HT-29 (cell line): ENCODE measurements around a stretch of chr4.

GRCh38 chr4:169975671-169976348 is 50.4 kb downstream of the MFAP3L start:
- RAMPAGE, long total RNA, result no peak

GRCh38 chr4:170091966-170092400 is 2.2 kb upstream of the AADAT start:
- RAMPAGE, long total RNA, result no peak

- RAMPAGE, long total RNA, result no peak
Measured at GRCh38 chr4:173006305-173006594, 162.4 kb upstream of the GALNT7 start.

DNA sequence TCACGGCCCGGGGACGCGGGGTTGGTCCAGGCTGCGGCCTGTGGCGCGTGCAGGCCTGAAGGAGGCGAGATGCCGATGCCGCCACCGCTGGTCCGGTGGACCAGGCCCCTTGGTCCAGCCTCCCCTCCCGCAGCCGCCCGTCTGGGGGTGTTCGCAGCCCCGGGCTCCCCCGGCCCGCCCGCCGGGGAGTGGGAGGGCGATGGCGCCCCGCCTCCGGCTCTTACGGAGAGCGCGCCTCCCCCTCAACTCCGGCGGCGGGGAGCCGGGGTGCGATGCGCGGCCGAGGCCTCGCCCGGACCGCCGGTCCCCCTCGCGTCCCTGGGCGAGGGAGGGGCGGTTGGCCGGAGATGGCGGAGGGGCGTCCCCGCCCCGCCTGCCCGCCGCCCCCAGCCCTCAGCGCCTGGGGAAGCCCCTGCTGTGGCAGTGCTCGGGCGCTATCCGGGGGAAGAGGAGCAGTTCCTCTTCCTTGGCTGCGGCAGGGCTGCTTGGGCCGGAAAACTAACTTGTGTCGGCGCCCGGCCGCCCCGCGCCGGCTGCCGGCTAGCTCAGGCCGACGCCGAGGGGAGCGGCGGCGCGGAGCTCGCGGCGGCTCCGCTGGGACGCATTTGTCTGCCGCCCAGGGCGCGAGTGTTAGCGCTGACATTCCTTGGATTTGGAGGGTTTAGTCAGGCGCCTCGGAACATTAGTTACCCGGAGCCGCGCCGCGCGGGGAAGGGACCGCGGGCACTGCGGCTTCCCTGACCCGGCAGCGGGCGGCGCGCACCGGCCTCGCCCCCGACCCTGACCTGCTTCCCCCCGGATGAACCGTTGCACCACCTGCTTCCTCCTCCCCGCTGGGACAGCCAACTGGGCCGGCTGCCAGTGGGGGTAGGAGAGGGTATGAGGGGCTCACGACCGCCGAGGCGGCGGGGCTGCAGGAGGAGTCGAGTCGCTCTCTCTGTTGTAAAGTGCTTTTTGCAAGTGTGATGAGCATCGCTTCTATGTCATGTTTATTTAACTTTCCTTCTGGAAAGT is 1.0 kb downstream of the GALNT7 start:
- RAMPAGE, long total RNA, result no peak

GRCh38 chr4:173190577-173191154 is 22.1 kb downstream of the GALNT7 start:
- RAMPAGE, long total RNA, result no peak

GRCh38 chr4:173500789-173501560 is 29.1 kb downstream of the HAND2 start:
- RAMPAGE, long total RNA, result no peak

GRCh38 chr4:173533668-173534968 is 4.1 kb upstream of the HAND2 start:
- RAMPAGE, long total RNA, result no peak

GRCh38 chr4:174282958-174283506 is 435 bp downstream of the FBXO8 start:
- RAMPAGE, long total RNA, result no peak

GRCh38 chr4:174496801-174497000 is 25.6 kb downstream of the HPGD start:
- RAMPAGE, long total RNA, result no peak

GRCh38 chr4:174534377-174535326 is 12.4 kb upstream of the HPGD start:
- RAMPAGE, long total RNA, result no peak

- RAMPAGE, long total RNA, result no peak
Measured at GRCh38 chr4:175999929-176000416, 65.7 kb upstream of the WDR17 start.

DNA sequence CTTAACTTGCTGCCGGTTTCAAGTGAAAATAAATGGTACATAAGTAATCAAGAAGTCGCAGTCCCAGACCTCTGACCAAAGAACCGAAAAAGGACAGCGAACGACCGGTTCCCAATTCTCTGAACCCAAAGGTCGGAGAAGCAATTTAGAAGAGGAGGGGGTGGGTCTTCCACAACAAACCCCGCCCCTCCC is 267 bp upstream of the SPCS3 start:
- RAMPAGE, long total RNA, result no peak

DNA sequence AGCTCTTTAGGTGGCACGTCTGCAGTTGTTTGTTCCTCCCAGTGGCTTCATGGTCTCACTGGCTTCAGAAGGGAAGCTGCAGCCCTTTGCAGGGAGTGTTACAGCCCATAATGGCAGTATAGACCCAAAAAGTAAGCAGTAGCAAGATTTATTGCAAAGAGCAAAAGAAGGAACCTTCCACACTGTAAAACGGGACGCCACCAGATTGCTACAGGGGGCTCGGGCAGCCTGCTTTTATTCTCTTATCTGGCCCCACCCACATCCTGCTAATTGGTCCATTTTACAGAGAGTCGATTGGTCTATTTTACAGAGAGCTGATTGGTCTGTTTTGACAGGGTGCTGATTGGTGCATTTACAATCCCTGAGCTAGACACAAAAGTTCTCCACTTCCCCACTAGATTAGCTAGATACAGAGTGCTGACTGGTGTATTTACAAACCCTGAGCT is 164.1 kb upstream of the AGA start:
- RAMPAGE, long total RNA, result no peak

DNA sequence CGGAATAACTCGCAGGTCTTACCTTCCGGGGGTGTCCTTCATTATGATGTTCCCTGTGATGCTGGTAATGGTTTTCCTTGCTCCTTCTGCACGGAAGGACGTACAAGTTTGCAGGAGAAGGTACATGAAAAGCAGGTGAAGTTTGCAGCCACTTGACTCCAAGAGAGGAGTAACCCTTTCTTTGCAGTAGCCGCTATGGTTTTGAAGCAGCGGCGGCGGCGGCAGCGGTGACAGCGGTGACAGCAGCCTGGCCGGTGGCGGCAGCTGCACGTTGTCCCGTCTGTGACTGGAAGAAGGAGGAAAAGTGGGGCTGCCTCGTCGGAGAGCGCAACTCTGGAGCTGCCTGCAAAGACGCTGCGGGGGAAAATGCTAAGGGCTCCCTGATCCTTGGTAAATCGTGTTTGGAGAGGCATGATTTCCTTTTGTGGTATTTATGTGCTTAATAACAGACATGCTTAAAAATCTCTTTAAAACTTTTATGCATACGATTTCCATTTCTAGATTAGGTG is 2183.6 kb upstream of the TENM3 start:
- RAMPAGE, long total RNA, result no peak

- RAMPAGE, long total RNA, result no peak
Measured at GRCh38 chr4:182593677-182594171, 323.5 kb downstream of the DCTD start.

DNA sequence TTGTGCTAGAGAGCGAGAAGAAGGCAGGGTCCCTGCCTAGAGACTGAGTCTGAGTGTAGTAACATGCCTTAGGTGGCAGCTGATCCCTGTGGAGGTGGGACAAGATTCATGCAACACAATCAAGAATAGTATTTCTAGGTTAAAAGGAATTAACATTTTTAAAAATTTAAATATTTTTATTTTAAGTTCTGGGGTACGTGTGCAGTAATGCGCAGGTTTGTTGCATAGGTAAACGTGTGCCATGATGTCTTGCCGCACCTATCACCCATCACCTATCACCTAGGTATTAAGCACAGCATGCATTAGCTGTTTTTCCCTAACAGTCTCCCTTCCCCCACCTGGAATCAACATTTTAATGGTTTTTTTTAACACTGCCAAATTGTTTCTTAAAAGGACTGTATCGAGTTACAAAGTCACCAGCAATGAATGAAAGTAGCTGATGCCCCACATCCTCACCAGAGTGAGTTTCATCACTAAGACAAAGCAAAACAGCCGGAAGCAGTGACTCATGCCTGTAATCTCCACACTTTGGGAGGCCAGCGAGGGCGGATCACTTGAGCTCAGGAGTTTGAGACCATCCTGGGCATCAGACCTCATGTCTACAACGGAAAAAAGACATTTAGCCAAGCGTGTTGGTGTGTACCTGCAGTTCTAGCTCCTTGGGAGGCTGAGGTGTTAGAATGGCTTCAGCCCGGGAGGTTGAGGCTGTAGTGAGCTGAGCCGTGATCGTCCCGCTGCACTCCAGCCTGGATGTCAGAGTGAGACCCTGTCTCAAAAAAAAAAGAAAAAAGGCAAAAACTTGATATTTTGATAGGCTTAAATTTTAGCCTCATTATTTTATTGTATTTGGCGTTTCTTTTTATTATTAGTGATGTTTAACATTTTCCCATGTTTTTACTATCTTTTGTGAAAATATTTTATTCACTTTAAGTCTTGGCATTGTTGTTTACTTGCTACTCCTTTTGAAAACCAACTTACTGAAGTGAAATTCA is 84.2 kb downstream of the WWC2 start:
- RAMPAGE, long total RNA, result no peak

- RAMPAGE, long total RNA, result no peak
Measured at GRCh38 chr4:183253284-183254187, 66.5 kb downstream of the CLDN22 start.

DNA sequence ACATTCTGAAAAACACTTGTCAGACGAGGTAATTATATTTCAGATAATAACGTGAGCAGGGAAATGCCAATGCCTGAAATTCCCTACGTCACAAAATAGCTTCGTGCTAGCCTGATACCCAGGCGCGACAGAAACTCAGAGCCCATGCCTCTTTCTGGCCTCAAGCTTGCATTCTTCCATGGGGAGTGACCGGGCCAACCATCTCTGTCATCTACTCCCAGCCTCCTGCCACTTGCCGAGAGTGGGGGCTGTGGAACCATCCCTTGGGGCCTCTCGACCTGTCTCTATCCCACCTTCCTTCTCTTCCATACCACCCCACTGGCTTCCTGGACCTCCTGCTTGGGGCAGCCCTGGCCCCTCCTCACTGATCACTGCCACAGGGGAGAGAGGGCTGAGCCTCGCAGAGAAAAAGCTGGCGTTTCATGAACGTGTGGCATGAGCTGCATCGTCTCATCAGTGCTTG is 34.5 kb upstream of the CDKN2AIP start:
- RAMPAGE, long total RNA, result no peak

- RAMPAGE, long total RNA, result no peak
Measured at GRCh38 chr4:183430562-183431099, 13.8 kb upstream of the CDKN2AIP start.

GRCh38 chr4:183482096-183482656 is 22.7 kb upstream of the ING2 start:
- RAMPAGE, long total RNA, result no peak